ENCODE results near the genes ZSCAN9 and GPX6.

DNA sequence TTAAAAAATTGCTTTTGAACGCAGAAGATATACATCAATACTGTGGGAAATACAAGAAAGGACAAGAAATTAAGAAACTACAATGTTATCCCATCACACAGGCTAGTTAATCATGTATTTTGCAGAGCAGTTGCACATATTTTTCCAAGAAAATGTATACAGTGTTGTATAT is 296 bp upstream of the H4C12 start:
- PRO-cap: no peak
- RAMPAGE, long total RNA: no peak

GRCh38 chr6:27891442-27891860 is 825 bp upstream of the H3C12 start:
- PRO-cap: no peak
- RAMPAGE, long total RNA: no peak

GRCh38 chr6:28080663-28081852 is 690 bp downstream of the ZNF165 start:
- PRO-cap: bidirectional peak, plus-strand start at chr6:28081199, minus-strand start at chr6:28081103
- RAMPAGE, long total RNA: start-site peak on the minus strand at chr6:28080881-28080895, 16 and 9 reads in 2 replicates

GRCh38 chr6:28161109-28162097 is 19.7 kb downstream of the ZKSCAN8 start:
- PRO-cap: bidirectional peak, plus-strand start at chr6:28161810, minus-strand start at chr6:28161668
- RAMPAGE, long total RNA: no peak

DNA sequence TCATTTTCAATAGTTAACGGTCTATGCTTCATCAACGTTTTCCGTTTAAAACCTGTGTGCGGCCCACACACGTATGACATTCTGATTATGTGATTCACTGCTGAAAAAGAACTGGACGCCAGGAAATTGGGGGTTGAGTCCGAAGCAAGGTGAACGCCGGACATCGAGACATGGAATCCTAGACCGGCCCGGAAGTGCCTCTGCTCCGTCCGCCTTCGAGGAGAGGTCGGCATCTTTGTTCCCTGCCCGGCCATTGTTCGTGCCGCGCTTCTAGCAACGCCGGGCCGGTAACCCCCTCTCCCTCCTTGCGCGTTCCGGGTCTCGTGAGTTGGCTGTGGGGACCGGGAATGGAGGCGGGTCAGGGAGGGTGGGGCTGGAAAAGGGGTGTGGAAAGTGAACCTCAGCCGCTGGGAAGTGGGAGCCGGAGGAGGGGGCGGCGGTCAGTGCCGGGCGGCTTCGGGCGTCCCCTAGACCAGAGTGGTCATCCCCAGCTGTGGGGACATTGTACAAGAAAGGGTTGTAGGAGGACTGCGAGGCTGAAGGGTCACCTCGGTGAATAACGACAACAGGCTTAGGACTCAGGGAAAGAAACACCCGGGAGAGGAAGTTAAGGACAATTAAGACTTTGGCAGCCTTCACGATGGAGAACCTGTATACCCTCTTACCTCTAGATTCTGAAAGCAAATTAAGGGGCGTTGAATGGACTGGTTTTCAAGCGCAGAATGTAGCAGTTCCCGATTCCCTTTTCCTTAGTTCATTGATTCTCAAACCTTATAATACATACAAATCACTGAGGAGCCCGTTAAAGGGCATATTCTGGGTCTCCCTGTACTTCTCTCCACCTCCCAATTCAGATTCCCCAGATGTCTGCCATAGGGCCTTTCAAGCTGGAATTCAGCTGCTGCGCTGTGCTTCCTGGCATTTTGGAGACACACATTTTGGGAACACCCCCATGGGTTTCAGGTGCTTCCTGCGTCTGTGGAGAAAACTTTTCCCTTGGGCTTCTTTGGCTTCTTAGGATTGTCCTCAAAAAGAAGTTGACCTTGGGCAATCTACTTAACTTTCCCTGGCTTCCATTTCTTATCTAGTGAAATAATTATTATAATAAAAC is at the start of gene ZSCAN9:
Gene ZSCAN9, plus strand, starts transcription at position 232 of the 1,111 bp plus-strand sequence.
- PRO-cap: bidirectional peak, plus-strand start at position 253 of the sequence, minus-strand start at position 108 of the sequence
- RAMPAGE, long total RNA: no peak

DNA sequence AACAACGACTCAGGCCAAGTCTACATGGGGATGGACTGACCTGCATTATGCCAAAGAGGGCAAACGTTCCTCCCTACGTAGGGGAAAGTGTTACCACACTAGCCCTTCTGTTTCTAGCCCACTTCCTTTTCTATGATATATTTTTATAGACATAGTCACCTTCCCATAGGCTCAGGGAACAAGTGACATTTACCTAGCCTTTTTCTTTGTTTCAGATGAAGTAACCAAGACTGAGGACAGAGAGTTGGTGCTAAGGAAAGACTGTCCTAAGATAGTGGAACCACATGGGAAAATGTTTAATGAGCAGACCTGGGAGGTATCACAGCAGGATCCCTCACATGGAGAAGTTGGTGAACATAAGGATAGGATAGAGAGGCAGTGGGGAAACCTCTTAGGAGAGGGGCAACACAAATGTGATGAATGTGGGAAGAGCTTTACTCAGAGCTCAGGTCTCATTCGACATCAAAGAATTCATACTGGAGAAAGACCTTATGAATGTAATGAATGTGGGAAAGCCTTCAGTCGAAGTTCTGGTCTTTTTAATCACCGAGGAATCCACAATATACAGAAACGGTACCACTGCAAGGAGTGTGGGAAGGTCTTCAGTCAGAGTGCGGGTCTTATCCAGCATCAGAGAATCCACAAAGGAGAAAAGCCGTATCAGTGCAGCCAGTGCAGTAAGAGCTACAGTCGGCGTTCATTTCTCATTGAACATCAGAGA is 7.4 kb downstream of the ZSCAN9 start:
- PRO-cap: no peak
- RAMPAGE, long total RNA: no peak

- PRO-cap: no peak
- RAMPAGE, long total RNA: no peak
These were observed 1.3 kb upstream of the ZSCAN31 start for GRCh38 chr6:28337118-28337732.

DNA sequence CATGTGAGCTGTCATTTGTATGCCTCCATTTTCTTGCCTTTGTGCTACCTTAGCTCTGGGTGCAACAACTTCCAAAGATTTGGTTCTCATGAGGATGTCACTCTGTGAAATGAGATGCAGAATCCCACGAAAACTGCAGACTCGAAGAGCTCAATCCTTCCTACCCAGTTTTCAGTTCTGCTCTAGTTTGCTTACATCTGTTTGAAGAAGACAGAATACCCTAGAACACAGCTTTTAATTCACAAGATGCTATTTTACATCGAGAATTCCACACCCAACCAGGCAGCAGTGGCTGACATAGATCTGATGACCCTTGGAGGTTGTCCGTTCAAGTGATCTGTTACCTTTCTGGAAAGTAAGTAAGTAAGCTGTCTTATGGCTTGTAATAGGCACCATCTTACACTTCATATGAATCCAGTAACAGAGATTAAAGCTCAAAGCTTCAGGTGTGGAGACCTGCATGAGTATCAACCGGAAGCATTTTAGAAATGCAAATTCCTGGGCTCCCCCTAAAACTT is 1.4 kb downstream of the GPX6 start:
- PRO-cap: no peak
- RAMPAGE, long total RNA: no peak

DNA sequence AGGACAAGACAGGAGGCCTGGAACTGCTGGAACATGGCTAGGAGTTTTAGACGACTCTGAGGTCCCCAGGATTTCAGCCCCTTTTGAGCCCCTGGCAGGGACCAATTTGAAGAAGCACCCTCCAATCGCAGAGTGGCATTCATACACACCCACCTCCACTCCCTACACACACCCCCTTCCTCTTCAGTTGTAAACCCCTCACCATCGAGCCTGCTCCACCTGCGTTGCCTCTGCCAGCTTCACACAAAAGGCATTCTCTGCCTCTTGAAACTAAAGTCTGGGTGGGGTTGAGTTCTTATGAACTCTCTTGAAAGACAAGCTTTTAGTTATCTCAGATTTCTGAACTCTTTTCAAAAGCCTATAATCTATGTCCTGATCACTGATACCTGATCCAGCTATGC is at the start of gene GPX6:
Gene GPX6, minus strand, starts transcription at position 85 of the 401 bp plus-strand sequence.
- PRO-cap: no peak
- RAMPAGE, long total RNA: no peak

- PRO-cap: no peak
- RAMPAGE, long total RNA: no peak
These were observed 29.1 kb upstream of the SCAND3 start for GRCh38 chr6:28615839-28616944.

- PRO-cap: no peak
- RAMPAGE, long total RNA: no peak
These were observed 46.8 kb upstream of the SCAND3 start for GRCh38 chr6:28633871-28634292.

DNA sequence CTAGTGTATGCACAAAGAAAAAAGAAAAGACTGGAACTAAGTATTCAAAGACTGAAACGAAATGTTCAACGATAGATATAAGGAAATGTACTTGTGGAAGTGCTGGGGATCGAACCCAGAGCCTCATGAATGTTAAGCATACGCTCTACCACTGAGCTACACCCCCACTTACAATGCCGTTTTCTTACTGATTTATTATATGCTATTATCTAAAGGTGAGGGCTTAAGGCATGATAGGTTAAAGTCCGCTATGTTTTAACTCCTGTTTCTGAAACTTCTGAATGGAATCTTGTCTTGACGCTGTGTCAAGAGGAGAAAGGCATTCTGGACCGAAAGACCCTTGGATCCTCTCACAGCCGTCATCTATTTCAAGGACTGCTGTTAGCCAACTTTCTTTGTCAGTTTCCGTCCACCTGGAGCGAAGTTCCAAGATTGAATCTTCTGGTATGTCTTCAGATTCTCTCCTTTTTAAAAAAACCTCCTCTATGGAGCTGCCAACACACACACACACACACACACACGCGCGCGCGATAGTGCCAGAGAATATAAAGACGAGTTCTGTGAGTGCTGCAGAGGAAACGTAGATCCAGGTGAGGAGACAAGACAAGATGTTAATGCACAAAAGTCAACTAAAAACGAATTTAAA is 148.4 kb upstream of the SCAND3 start:
- PRO-cap: no peak
- RAMPAGE, long total RNA: no peak

- PRO-cap: no peak
- RAMPAGE, long total RNA: no peak
These were observed 166.3 kb downstream of the TRIM27 start for GRCh38 chr6:28757312-28758049.

GRCh38 chr6:28817088-28817613 is 106.6 kb downstream of the TRIM27 start:
- PRO-cap: no peak
- RAMPAGE, long total RNA: no peak

DNA sequence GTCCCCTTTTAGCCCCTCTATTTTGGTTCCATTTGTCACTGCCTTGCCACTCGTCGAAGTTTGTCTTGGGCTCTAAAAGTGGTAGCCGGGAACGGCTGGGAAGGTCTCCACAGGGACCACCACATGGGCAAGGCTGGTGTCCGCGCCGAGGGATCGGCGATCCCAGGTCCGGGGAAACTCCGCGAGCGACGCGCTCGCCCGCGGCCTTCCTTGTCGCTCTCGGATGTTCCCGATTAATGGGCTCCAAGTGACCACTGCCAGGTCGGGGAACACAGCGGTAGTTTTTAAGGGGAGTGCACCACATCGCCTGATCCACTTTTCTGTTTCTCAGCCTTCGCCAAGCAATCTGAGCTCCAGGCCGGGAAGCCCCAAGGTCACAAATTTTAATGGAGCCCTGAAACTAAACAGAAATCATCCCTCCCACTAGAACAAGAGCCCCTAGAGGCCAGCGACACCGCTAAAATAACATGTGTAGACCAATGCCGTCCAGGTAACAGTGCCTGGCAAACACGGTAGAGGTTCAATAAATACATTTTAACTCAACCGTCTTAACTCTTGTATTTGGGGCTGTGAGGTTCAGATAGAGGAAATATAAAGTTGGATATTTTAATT is 26.9 kb downstream of the TRIM27 start:
- PRO-cap: bidirectional peak, plus-strand start at position 493 of the sequence, minus-strand start at position 348 of the sequence
- RAMPAGE, long total RNA: no peak

DNA sequence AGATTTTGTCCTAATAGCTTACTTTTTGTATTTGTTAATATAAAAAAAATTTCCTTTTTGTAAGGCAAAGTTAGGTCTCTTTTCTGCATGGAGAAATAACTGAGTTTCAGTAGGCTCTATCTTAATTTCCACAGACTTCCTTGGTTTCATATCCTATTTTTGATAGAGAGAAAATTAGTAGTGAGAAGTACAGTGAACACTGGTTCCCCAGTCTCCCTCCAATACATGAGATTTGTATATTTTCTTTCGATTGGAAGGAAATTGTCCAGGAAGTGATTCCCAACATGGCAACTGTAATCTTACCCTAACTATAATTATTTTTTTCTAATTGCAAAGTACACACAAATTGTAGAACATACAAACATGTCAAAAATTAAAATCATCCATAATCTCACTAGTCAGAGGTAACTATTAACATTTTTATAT is 26.4 kb downstream of the TRIM27 start:
- PRO-cap: no peak
- RAMPAGE, long total RNA: no peak

GRCh38 chr6:28910670-28911418 is 12.9 kb downstream of the TRIM27 start:
- PRO-cap: no peak
- RAMPAGE, long total RNA: no peak

GRCh38 chr6:28950756-28951254 is 27.0 kb upstream of the TRIM27 start:
- PRO-cap: no peak
- RAMPAGE, long total RNA: no peak

DNA sequence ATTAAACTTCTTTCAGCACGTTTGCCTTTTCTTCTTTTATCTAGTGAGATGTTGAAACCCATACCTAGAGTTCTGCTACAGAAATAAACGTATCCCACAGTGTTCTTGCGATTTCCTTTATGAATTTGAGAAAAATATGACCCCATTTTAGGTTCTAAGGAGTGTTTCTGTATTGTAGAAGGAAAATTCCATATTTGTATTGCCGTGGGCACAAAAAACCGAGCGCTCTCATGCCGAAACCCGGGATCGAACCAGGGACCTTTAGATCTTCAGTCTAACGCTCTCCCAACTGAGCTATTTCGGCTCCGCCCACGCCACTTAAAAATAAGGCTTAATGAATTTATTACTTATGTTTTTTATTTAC is 23.7 kb downstream of the ZNF311 start:
- PRO-cap: no peak
- RAMPAGE, long total RNA: no peak

DNA sequence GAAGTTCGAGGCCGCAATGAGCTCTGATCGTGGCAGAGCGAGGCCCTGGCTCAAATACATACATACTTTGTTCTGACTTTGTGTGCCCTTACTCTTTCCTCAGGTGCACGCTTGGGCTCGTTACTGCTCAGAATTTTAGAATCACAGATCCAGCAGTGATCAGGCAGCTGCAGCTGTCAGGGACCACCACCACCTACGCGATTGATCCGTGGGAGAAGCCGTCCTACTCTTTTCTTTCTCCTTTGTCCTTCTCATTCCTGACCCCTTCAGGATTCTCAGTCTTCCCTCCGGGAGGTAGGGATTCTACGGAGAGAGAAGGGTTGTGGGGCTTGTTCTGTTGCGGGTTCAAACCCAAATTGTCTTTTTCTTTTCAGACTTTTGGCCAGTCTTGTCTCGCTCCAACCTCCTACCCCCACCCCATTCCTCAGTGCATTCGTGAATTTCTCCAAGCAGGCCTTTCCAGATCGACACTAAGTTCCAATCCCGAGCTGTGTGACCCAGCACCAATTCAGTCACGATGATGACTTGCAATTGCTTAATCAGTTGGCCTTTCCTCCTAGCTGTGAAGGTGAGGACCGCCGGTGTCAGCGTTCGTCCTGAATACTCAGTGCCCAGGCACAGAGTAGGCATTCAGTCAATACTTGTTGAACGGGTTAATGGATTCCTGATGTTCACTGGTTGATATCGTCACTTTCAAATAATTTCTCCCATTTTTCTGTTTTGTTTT is 19.0 kb downstream of the ZNF311 start:
- PRO-cap: no peak
- RAMPAGE, long total RNA: no peak